Uterus (tissue), 7 donors: ENCODE results near the genes PPP1R15B, NUAK2, LEMD1 and SLC26A9.

GRCh38 chr1:204411517-204412396 lies at the start of gene PPP1R15B:
Gene PPP1R15B (minus strand): TSS chr1:204411817.
- PRO-cap, 4 experiments, result peak in 4 of 4 experiments; most common plus-strand start chr1:204412006 (in 2); most common minus-strand start chr1:204411816 (in 4)
- RAMPAGE, long total RNA, 2 experiments, result start-site peak on the minus strand in 1 of 2 experiments, at chr1:204411424-204411902 at its widest, 98 reads per replicate
- RRBS, result 3% methylated on average over 27 of the region's 67 CpGs

DNA sequence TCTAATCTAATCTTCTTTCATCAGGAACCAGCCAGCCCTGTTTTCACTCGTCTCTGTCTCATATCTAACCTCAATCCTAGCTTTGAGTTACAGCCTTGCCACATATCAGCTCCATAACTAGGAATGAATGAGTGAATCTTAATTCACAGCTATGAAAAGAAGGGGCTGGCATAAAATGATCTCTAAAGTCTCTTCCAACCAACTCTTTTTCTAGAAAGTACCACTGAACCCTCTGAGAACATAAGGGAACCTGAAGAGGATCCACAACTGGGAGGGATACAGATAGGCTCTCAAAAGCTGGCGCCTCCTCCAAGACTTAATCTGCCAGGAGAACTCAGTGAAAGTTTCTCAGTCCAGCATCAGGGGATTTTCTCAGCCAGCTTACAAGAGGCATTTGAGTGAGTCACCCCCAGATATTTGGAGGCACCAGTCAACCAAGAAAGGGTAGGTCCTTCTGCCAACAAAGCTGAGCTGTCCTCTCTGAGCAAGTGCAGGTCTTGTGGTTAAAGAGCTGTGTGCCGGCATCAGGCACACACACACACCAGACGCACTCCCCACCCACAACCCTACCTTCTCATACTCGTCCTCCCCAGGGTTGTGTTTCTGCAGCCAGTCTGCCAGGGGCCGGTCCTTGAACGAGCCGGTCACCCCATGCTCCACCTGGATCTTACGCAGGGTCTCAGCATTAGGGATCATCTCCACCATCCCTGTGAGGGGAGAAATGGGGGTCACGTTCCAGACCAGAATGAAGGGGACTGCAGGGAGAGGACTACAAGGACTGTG lies 26.9 kb upstream of the PPP1R15B start:
- PRO-cap, 4 experiments, result peak in 3 of 4 experiments; most common plus-strand start position 506 of the sequence (in 3); most common minus-strand start position 318 of the sequence (in 2)
- RAMPAGE, long total RNA, 2 experiments, result no peak in any of the 2 experiments
- RRBS, result 8% methylated on average over 3 of the region's 10 CpGs

DNA sequence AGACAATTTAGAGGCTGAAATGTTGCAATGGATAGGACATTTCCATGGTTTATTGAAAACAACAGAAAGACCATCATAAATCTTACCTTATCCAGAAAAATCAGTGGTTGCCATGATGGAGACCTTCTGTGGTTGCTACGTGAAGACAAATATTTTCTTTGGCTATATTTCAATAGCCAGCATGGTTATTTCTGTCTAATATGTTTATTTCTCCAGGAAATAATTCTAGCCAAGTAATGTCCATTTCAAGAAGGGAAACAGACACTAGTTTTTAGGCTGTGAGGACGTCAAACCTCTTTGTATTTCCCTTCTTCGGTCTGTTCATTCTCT lies 7.0 kb upstream of the NFASC start:
- PRO-cap, 4 experiments, result peak in 1 of 4 experiments; most common plus-strand start position 261 of the sequence (in 1)
- RAMPAGE, long total RNA, 2 experiments, result no peak in any of the 2 experiments
- RRBS, result no CpG with 5 or more reads among the region's 3 CpGs

DNA sequence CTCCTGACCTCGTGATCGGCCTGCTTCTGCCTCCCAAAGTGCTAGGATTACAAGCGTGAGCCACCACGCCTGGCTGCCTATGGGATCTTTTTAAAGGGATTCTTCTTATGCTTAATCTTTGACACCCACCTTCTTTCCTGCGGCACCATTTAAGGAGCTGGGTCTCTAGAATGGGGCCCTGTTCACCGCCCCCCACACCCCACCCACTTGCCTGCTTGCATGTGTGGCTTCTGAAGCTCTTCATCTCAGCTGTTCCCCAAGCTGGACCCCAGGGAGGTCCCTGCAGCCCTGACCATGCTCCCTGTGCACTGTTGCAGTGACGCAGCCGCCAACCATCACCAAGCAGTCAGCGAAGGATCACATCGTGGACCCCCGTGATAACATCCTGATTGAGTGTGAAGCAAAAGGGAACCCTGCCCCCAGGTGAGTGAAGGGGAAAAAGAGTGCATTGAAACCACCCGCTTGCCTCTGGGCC lies 91.3 kb upstream of the CNTN2 start:
- PRO-cap, 4 experiments, result no peak in any of the 4 experiments
- RAMPAGE, long total RNA, 2 experiments, result no peak in any of the 2 experiments
- RRBS, result no CpG with 5 or more reads among the region's 12 CpGs

DNA sequence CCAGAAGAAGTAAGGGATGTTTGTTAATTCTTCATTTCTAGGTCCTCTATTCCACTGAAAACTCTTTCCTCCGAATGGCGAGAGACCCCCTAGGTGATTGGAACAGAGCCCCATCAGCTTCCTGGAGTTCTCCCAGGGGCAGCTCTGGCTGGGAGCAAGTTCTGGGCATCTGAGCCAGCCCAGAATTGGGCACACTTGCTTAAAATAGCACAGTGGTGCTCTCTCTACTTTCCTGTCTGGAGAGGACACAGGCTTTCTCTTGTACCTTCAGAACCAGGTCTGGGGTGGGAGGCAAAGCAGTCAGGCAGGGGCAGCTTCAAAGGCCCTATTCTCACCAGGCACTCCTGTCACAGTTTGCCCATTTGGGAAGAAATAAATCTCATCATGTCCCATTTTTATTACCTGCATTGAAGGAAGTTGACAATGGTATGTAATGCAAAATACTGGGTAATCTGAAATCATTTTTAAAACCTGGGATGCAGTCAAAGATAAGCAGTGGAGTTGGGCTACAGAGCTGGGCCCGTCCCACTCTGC lies 83.1 kb upstream of the CNTN2 start:
- PRO-cap, 4 experiments, result no peak in any of the 4 experiments
- RAMPAGE, long total RNA, 2 experiments, result no peak in any of the 2 experiments
- RRBS, result no CpG with 5 or more reads among the region's 3 CpGs

GRCh38 chr1:205049487-205049784 lies 6.4 kb downstream of the CNTN2 start:
- PRO-cap, 4 experiments, result no peak in any of the 4 experiments
- RAMPAGE, long total RNA, 2 experiments, result no peak in any of the 2 experiments
- RRBS, result 26% methylated on average over 1 of the region's 6 CpGs

GRCh38 chr1:205321128-205322410 lies at the start of gene NUAK2:
Gene NUAK2 (minus strand): TSS chr1:205321745.
- PRO-cap, 4 experiments, result peak in 4 of 4 experiments; most common plus-strand start chr1:205321949 (in 2); most common minus-strand start chr1:205321748 (in 3)
- RAMPAGE, long total RNA, 2 experiments, result no peak in any of the 2 experiments
- RRBS, result 2% methylated on average over 14 of the region's 82 CpGs

DNA sequence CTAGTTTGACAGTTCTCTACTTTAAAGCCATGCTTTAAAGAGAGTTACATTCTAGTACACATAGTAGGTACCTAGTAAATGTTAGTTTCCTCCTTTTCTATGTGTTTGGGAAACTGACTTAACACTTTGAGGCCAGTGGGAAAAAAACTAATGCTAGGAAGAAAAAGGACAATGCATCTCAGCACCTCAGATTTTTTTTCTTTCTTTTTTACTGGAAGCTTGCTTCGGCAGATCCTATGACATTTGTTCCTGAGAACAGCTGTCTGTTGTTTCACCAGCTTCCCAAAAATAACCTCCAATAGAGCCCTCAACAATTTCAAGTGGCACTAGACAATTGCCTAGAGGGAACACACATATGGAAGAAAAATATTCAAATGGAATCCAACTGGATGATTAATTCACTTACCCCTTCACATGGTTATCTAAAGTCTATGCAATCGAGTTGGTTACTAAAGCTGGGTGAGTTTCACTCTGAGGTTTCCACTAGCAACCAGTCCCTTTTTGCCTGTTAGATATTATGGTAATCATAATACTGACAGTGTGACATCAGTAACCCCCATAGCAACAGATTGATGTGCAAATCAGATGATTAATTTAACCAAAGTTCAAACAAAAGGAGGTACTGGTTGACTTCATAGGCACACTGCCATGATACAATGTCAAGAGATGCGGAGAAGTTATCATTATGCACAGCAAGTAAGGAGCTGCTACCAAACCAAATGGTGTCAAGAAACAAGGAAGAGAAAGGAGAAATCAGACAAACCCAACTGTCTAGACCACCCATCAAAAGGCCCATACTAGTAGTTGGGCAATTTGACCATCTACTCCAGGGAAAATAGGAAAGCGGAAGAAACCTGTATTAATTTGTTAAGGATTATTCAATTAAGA lies at the start of gene LEMD1:
Gene LEMD1, minus strand, starts transcription at position 473 of the 888 bp plus-strand sequence.
- PRO-cap, 4 experiments, result no peak in any of the 4 experiments
- RAMPAGE, long total RNA, 2 experiments, result no peak in any of the 2 experiments
- RRBS, result no CpG with 5 or more reads among the region's 4 CpGs

DNA sequence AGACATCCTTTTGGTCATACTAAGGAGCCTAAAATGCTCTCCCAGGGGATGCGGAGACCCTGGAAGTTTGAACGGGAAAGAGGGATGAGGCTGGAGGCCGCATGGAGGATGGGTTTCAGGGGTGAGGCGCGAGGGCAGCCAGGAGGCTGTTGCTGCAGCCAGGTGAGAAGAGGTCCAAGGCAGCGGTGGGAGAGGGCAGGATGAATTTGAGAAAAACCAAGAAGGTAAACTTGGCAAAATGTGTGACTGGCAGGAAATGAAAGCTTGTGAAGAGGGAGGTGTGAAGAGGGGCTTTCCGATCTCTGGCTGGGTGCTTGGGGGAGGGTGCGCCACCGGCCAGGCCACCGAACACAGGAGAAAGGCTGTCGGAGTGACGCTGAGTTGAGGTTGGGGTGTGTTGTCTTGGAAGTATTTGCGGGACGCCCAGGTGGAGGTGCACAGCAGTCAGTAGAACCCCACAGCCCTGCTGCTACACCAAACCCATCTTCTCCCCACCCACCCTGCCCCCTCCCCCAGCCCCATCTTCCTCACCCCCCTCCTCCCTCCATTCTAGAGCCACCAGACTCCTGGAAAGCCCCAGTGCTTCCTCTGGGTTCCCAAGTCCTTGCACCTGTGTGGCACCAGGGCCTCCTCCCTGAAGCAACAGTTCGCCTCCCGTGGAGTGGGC lies 23.8 kb upstream of the CDK18 start:
- PRO-cap, 4 experiments, result no peak in any of the 4 experiments
- RAMPAGE, long total RNA, 2 experiments, result no peak in any of the 2 experiments
- RRBS, result no CpG with 5 or more reads among the region's 16 CpGs

GRCh38 chr1:205703046-205703454 lies 22.7 kb upstream of the SLC45A3 start:
- PRO-cap, 4 experiments, result no peak in any of the 4 experiments
- RAMPAGE, long total RNA, 2 experiments, result no peak in any of the 2 experiments
- RRBS, result no CpG with 5 or more reads among the region's 1 CpG

GRCh38 chr1:205715286-205716672 lies 34.2 kb downstream of the NUCKS1 start:
- PRO-cap, 4 experiments, result no peak in any of the 4 experiments
- RAMPAGE, long total RNA, 2 experiments, result no peak in any of the 2 experiments
- RRBS, result no CpG with 5 or more reads among the region's 9 CpGs

- PRO-cap, 4 experiments, result peak in 3 of 4 experiments; most common plus-strand start chr1:205750415 (in 2)
- RAMPAGE, long total RNA, 2 experiments, result no peak in any of the 2 experiments
- RRBS, result no CpG with 5 or more reads among the region's 11 CpGs
These were observed 212 bp upstream of the NUCKS1 start for GRCh38 chr1:205750297-205750491.

GRCh38 chr1:205810071-205811280 lies 2.5 kb downstream of the SLC41A1 start:
- PRO-cap, 4 experiments, result no peak in any of the 4 experiments
- RAMPAGE, long total RNA, 2 experiments, result start-site peak on the minus strand in 1 of 2 experiments, at chr1:205810946-205811034 at its widest, 7 reads per replicate
- RRBS, result no CpG with 5 or more reads among the region's 30 CpGs

DNA sequence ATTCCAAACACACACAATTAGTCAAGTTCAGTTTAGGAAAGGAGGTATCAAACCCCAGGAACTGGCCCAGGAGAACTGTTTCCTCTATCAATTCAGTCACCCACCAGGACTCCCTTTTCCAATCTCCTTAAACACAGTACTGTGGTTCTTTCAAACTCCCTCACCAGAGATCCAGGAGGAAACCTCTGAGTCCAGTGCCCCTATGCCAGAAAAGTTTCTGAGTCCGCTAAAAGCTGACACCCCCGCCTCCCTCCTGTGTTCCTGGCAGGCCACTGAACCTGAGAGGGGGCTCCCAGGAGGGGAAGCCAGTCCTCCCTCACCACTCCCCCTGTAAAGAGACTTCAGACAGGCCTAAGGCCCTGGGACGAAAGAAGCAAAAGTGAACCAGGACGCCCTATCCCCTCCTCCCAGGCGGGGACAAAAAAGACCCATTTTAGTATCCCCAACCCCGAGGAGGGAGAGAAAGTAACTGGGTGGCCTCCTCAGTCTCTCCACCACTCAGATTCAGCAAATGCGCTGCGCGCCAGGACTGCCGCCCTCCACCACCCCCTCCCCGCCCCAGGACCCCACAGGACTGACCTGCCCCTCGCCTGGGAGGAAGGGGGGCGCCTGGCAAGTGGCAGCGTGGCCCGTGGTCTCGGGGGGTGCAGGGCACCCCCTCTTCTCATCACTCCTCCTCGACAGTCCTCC lies 624 bp downstream of the SLC41A1 start:
- PRO-cap, 4 experiments, result peak in 4 of 4 experiments; most common plus-strand start position 494 of the sequence (in 4); most common minus-strand start position 370 of the sequence (in 1)
- RAMPAGE, long total RNA, 2 experiments, result no peak in any of the 2 experiments
- RRBS, result no CpG with 5 or more reads among the region's 17 CpGs

DNA sequence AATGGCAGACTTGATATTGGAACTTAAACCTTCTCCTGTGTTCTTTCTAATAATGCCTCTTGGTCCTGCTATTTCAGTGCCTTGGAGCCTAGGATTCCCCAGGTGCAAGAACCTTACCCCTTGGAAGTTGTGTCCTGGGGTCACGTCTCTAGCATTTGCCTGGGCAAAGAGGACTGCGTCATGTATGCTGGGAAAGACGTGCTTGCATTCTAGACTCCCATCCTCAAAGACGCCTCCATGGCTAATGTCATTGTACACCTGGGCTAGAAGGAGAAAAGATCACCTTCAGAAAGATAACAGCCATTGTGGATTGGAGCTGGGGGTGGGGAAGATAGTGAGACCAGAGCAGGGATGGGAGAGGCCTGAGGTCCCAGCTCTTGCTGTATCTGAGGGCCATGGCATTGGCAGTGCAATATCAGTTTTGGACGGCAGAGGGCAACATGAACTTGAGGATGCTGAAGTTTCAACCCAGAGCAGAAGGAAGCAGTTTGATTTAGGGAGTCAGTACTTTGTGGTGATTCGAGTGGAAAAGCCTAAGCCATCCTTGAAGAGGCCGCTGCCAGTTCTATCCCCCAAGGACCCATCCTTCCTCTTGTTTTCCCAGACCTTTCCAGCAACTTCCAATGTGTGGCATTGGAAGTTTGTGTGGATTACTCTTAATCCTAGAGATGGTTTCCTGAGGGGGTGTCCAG lies 24.4 kb downstream of the SLC26A9 start:
- PRO-cap, 4 experiments, result no peak in any of the 4 experiments
- RAMPAGE, long total RNA, 2 experiments, result no peak in any of the 2 experiments
- RRBS, result no CpG with 5 or more reads among the region's 7 CpGs

- PRO-cap, 4 experiments, result no peak in any of the 4 experiments
- RAMPAGE, long total RNA, 2 experiments, result no peak in any of the 2 experiments
- RRBS, result no CpG with 5 or more reads among the region's 7 CpGs
These were observed 9.6 kb downstream of the SLC26A9 start for GRCh38 chr1:205933589-205934174.

GRCh38 chr1:205943307-205943712 lies at the start of gene SLC26A9:
Gene SLC26A9 (minus strand): TSS chr1:205943456.
- PRO-cap, 4 experiments, result no peak in any of the 4 experiments
- RAMPAGE, long total RNA, 2 experiments, result no peak in any of the 2 experiments
- RRBS, result no CpG with 5 or more reads among the region's 7 CpGs

DNA sequence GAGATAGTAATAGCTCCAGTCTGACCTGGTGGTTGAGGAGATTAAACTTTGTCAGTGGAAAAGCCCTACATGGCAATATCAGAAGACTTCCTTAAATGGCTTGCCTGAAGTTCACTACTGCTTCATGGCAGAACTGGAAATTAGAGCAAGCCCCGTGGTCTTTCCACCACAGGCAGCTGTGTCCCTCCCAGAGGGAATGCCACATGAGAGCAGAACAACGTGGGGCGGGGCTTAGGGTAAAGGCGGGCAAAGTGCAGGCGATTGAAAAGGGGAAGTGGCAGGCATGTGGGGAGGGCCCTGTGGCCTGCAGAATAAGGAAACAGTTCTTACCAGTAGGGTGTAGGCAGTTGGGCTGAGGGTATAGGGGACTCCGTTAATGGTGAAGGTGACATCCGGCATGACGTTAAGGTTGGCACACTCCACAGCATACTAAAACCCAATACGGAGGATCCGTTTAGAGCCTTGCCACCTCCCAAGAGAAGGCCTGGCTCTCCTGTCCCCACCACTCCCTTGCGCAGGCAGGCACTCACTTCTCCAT lies 8.9 kb upstream of the RAB7B start:
- PRO-cap, 4 experiments, result no peak in any of the 4 experiments
- RAMPAGE, long total RNA, 2 experiments, result no peak in any of the 2 experiments
- RRBS, result no CpG with 5 or more reads among the region's 11 CpGs

DNA sequence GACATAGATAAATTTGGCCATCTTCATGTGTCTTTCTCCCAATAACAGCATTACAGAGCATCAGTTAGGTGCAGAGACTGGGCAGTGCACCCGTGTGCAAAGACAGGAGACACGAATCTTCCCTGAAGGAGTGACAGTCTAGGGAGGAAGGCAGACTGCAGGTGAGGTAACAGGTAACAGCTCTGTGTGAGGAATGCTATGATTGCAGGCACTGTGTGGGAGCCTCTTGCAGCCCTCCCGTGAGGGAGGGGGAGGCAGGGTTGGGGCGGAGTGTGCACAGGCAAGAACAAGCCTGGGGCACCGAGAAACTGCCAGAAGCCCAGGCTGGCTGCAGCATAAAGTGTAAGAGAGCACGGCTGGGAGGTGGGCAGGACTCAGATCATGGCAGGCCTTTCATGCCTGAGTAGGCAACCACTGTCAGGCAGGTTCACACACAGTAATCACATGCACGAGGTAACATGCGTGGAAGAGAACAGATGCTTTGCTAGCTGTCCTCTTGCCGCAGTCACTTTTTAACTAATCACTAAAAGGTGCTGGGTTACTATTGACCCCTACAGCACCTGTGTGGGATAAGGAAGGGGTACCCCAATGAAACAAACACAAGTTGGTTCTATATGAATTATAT lies 11.3 kb upstream of the RHEX start:
- PRO-cap, 4 experiments, result no peak in any of the 4 experiments
- RAMPAGE, long total RNA, 2 experiments, result no peak in any of the 2 experiments
- RRBS, result no CpG with 5 or more reads among the region's 9 CpGs

DNA sequence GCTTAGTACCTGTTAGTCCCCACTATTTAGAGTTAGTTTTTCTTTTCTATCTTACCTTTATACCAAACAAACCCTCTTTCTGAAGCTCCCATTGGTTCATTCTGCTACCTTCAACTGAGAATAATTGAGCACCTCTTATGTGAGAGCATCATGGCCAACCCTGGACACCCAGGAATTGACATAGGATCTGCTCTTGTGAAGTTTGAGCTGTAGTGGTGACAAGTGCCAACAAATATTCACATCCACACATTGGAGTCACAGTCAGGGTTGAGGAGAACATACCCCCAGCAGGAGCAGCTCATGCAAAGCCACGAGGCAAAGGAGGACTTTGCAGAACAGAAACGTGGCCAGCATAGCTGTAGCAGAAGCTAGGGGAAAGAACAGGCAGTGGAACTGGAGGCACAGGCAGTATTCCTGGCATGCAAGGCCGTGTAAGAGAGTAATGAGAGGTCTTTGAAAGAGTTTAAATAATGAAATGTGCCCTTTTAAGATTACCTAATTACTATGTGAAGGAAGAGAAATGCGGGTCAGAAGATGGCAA lies 41.0 kb upstream of the IKBKE start:
- PRO-cap, 4 experiments, result no peak in any of the 4 experiments
- RAMPAGE, long total RNA, 2 experiments, result no peak in any of the 2 experiments
- RRBS, result no CpG with 5 or more reads among the region's 4 CpGs